ENCODE measurements around the genes CYRIA and MATN3.

- PRO-cap = no peak
- RAMPAGE, long total RNA, 4 experiments = no peak in any of the 4 experiments
Measured at GRCh38 chr2:12844436-12845038, 127.8 kb downstream of the TRIB2 start.

GRCh38 chr2:12926507-12927003 is 209.8 kb downstream of the TRIB2 start:
- PRO-cap = no peak
- RAMPAGE, long total RNA, 4 experiments = no peak in any of the 4 experiments

DNA sequence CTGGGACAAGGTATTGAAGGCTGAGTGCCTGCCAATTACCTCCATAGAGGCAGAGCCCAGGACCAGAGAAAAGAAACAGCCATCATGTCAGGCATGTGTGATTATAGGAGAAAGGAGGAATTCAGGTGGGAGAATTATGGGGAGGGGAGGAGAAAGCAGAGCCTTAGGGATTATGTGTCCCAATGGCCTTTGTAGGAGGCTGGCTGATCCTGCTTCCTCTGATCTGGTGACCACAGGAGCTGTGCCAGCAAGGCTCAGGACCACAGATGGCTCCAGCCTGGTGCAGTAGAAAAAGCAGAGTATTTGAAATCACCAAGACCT is 121.0 kb downstream of the MYCN start:
- PRO-cap = no peak
- RAMPAGE, long total RNA, 4 experiments = no peak in any of the 4 experiments

DNA sequence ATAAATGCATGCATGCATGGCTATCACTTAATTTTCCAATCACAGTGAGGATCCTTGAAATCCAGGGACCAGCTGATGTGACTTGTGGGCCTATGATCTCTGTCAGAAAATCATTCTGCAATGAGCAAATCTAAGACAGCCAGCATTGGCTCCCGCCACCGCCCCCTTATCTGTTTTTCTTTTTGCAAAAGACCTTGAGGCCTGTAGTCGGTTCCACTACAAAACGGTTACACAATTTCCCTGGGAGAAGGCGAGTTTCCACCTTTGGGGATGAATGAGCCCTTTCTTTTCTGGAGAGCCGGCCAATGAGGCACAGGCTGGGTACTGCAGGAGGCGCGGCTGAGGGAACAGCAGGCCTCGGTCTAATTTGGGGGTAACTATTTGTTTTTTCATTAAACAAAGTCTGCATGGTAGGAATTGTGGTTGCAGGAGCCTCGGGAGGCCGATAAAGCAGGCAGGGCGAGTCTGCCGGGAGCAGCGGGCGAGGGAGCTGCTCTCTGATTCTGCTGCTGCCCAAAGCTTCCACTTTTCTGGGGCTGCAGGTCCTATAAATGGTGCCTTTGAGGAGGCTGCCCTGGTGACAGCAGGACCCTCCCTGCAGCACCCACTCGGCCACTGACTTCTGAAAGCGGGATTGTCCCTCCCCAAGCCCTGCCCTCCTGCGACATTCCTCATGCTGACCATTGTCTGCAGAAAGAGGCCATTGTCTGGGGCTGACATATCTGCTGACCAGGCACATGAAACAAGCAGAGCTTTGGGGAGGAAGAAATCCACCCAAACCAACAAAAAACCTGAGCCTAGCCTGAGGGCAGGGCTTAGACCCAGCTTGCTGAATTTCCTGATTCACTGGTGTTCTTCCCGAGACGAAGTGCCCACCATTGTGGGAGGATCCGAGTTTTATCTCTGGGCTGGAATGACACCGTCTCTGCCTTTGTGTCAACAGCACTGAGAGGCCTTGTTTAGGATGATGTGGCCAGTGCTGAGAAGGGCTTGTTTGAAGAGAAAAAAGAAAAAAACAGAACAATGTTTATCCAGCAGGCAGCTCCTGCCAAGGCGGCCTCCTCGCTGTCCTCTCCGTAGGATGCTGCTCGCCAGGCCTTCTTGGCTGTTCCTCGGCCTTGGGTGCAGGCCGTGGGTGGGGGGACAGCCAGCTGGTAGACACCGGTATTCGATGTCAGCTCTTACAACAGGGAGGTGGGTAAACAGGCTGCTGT is 129.6 kb downstream of the MYCN start:
- PRO-cap = no peak
- RAMPAGE, long total RNA, 4 experiments = no peak in any of the 4 experiments

DNA sequence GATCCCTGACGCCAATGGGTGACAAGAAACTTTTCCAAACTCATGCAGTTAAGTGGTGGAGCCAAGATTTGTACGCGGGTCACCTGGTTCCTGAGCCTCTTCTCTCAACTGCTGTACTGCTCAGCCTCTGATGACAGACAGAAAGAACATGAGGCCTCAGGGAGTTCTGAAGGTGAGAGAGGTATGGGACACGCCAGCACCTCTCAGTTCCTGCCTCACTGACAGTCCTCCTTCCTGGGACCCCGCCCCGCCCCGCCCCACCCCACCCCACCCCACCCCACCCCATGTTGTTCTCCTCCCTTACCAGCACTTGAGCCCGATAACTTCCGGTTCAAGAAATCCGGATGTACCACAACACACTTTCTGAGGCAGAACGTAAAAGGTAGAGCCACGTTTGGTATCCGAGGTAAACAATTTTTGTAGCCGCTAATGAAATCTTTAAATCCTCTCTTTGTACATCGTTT is 287.7 kb downstream of the MYCN start:
- PRO-cap = no peak
- RAMPAGE, long total RNA, 4 experiments = no peak in any of the 4 experiments

DNA sequence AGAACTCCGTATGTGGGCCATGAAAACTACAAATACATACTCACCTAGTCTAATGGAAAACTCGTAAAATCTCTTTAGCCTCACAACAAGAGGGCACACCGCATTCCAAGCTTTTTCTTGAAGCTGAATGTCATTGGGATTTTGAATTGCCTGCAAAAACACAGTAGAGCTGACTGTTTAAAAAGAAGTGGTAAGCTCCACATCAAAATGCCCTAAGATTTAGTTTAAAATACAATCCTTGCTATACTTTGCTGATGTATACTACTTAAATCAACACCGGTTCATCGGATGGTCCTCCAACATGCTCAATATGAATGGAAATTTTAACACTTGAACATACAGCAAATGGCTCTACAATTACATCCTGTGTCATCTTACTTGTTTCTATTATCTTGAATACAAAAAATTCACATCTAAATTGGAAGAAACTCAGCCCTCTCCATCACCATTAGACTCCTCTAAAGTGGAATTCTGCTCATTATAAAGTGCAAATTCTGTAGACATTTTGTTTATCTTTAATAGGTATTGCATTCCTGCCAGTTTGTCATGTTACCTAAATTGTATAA is 101.6 kb downstream of the CYRIA start:
- PRO-cap = no peak
- RAMPAGE, long total RNA, 4 experiments = no peak in any of the 4 experiments

DNA sequence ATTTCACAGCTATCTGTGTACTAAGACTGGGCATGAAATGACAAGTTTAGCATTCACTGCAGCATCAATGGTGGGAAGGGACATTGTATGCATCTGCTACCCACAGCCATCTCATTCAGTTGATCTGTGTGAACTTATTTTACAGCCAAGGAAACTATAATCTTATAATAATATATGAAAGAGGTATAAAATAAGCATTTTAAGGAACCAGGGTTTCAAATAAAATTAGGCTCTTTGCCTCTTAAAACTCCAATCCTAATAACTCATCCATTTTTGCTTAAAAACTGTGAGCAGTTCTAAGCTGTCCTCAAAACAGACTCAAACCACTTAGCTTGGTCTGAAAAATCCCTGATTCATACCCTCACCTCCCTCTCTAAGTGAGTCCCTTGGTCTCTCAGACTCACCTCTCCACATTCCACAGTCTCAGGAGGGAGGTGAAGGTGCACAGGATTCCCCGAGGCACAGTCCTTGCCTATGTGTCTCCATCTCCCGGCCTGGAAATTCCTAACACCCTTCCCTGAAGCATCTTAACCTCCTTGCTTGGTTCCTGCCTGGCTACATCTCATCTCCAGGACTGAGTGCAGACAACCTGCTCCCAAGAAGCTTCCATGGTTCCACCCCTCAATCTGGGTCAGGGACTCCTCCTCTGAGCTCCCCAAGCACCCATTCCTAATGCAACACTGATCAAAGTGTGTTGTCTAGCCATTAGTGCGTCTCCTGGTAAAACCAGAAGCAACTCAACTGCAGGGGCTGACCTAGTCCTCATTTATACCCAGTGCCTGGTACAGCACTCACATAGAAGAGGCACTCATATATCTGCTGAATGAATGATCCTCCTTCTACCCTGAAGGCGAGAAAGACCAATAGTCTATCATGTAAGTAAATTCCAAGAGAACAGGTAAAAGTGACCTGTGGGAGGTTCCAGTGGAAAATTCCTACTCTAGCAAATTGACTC is 45.0 kb downstream of the CYRIA start:
- PRO-cap = no peak
- RAMPAGE, long total RNA, 4 experiments = no peak in any of the 4 experiments

- PRO-cap = no peak
- RAMPAGE, long total RNA, 4 experiments = no peak in any of the 4 experiments
Measured at GRCh38 chr2:16660826-16661101, 4.9 kb downstream of the CYRIA start.

- PRO-cap = no peak
- RAMPAGE, long total RNA, 4 experiments = no peak in any of the 4 experiments
Measured at GRCh38 chr2:16662474-16662960, 3.1 kb downstream of the CYRIA start.

DNA sequence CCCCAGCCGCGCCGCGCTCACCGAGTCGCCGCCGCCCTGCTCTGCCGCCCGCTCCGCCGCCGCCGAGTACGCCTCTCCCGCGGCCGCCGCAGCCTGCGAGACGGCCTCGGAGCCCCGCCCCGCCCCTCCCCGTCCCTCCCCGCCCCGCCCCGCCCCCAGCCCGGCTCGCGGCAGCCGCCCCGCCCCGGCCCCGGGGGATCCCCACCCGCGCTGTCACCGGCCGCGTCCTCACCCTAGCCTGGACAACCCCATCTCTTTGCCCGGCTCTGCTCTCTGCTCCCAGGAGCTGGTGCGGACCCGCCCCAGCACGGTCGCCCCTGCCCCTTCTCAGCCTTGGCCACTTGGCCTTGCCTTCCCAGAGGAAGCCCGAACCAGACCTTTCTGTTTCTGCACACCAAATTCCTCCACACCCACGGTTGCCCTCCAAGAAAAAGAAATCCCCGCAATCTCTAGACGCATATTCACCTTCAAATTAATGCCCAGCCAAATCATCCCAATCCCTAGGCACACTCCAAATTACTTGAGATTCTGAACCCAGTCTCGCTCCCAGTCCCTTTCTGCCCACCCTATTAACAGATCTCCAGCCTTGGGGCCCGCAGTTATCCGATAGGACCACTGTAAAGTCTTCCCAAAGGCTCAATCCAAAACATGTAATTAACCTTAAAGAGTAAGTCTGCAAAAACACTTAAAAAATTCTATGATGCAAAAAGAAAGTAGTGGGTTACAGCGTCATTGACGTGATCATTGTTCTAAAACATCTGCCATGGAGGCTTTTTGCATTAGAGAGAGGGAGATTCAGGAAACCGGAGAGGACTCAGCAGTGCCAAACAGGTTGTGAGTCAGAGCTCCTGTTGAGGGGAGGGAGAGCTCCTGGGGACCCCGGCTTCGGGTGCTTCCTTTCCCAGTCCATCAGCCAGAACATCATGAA is at the start of gene CYRIA:
Gene CYRIA, minus strand, starts transcription at position 76 of the 928 bp plus-strand sequence.
- PRO-cap = bidirectional peak, plus-strand start at position 225 of the sequence, minus-strand start at position 70 of the sequence; unidirectional peak, plus-strand start at position 820 of the sequence
- RAMPAGE, long total RNA, 4 experiments = no peak in any of the 4 experiments

GRCh38 chr2:16775369-16775568 is 109.6 kb upstream of the CYRIA start:
- PRO-cap = no peak
- RAMPAGE, long total RNA, 4 experiments = no peak in any of the 4 experiments

DNA sequence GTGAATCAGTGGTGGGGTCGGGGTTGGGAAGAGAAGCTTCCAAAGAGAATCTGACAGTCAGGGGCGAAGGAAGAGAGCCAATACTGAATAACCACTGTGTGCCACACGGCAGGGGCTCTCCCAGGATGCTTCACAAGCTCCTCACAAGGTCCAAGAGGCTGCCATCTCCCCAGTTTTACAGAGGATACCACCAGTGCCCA is 78.4 kb downstream of the VSNL1 start:
- PRO-cap = no peak
- RAMPAGE, long total RNA, 4 experiments = no peak in any of the 4 experiments

GRCh38 chr2:17878738-17879162 is 283 bp downstream of the KCNS3 start:
- PRO-cap = no peak
- RAMPAGE, long total RNA, 4 experiments = no peak in any of the 4 experiments

DNA sequence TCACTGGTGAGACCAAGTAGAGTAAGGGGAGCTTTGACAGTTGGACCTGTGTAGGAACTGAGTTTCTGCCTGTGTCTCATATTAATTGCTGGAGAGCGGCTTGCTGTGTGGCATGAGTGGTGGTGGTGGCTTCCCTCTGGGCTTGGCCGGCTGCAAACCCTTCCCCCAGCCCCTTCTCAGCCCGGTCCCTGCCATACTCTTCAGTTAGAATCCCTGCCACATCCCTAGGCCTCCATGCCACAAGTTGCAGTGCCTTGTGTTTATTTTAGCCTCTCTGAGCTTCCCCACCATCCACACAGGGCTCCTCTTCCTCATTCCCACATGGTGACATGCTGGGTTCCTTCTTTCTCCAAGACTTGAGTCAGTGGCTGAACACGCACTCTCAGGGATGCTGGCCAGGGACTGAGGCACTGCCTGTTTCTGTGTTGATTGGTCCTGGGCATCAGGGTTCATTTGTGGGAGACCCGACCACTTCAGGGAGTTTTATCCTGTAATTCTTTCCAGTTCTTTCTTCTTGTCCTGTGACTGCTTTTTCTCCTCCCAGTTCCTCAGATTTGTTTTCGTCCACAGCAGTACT is 56.2 kb downstream of the KCNS3 start:
- PRO-cap = no peak
- RAMPAGE, long total RNA, 4 experiments = no peak in any of the 4 experiments

DNA sequence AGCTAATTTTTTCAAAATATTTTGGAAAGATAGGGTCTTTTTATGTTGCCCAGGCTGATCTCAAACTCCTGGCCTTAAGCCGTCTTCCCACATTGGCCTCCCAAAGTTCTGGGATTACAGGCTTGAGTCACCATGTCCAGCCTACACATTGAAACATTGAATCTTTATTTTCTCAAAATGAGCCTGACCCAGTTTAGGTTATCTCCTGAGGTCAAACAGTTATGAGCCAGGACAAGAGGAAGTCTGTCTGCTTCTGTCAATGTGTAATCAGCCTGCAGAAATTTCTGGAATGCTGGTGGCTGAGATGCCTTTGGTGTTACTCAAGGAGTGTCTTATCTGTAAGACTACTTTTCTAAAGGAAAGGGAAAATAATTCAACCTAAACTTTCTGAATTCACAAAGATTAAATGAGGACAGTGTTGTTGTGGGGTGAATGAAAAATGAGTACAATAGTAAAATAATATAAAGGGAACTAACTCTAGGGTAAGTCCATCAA is 261.0 kb downstream of the RDH14 start:
- PRO-cap = no peak
- RAMPAGE, long total RNA, 4 experiments = no peak in any of the 4 experiments

GRCh38 chr2:18932850-18933242 is 343.5 kb upstream of the NT5C1B start:
- PRO-cap = no peak
- RAMPAGE, long total RNA, 4 experiments = no peak in any of the 4 experiments

GRCh38 chr2:19140654-19141131 is 217.7 kb downstream of the OSR1 start:
- PRO-cap = no peak
- RAMPAGE, long total RNA, 4 experiments = no peak in any of the 4 experiments

- PRO-cap = no peak
- RAMPAGE, long total RNA, 4 experiments = no peak in any of the 4 experiments
Measured at GRCh38 chr2:19504425-19504882, 146.0 kb upstream of the OSR1 start.

DNA sequence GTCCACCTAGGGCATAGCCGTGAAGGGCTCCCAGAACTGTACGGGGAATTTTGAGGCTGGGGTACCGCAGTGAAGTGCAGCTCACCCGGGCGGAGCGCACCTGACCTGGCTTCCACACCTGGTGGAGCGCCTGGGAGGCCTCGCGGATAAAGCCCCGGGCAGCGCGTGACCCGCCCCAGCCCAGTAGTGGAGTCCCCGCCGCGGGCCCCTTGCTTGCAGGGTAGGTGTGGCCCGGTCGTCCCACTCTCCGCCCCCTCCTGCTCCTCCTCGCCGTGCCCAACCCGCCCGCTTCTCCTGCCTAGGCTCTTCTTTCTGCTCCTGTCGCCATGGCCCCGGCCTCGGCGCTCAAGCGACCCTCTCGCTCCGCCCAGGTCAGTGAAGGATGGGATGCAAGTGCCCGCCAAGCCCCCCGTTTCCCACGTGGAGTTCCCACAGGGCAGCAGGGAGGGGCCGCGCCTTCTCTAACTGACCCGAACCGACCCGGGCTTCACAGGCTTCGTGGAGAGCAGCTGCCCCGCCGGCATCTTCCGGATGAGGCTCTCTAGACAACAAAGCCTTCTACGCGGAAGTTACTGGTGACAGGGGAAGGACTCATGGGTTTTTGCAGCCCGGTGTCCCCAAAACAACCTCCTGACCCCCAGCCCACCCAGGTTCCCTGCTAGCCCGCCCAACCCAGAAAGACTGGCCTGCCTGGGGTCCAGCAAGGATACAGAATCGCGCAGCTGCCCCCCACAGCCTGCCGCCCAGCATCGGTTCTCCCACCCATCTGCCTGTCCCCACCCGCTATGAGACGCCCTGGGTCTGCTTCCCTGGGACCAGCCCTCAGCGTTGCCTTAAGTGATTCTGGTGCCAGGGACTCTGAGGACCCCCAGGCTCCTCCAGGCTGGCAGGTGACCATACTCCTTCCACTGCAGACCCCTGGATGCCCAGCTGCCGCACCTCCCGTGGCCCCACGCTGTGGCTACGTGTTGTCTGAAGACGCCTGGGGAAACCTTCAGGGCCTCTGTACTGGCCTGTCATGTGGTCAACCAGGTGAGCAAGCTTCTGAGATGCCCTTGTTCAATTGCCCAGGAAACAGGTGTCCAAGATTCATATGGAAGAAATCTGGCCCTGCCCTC is 32.8 kb downstream of the TTC32 start:
- PRO-cap = no peak
- RAMPAGE, long total RNA, 4 experiments = start-site peak on the plus strand in 1 of 4 experiments, centred at position 284 of the sequence, 5 reads per replicate

- PRO-cap = unidirectional peak, plus-strand start at chr2:20012806
- RAMPAGE, long total RNA, 4 experiments = no peak in any of the 4 experiments
Measured at GRCh38 chr2:20012242-20013163, at the start of gene MATN3. Gene MATN3 (minus strand): TSS chr2:20012668.